ENCODE measurements around a stretch of chr12.

DNA sequence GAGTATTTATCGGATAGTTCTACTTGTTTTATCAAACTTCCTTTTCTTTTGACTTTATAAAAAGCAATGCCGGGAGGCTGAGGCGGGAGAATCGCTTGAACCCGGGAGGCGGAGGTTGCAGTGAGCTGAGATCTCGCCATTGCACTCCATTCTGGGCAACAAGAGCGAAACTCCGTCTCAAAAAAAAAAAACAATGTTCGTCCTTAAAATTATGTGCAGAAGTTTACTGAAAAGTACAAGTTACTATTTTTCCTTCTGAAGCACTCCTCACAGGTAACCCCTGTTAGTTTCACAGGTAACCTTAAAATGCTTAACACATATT, 1.2 kb upstream of the RAB35 start:
- RRBS: no CpG with 5 or more reads among the region's 10 CpGs

DNA sequence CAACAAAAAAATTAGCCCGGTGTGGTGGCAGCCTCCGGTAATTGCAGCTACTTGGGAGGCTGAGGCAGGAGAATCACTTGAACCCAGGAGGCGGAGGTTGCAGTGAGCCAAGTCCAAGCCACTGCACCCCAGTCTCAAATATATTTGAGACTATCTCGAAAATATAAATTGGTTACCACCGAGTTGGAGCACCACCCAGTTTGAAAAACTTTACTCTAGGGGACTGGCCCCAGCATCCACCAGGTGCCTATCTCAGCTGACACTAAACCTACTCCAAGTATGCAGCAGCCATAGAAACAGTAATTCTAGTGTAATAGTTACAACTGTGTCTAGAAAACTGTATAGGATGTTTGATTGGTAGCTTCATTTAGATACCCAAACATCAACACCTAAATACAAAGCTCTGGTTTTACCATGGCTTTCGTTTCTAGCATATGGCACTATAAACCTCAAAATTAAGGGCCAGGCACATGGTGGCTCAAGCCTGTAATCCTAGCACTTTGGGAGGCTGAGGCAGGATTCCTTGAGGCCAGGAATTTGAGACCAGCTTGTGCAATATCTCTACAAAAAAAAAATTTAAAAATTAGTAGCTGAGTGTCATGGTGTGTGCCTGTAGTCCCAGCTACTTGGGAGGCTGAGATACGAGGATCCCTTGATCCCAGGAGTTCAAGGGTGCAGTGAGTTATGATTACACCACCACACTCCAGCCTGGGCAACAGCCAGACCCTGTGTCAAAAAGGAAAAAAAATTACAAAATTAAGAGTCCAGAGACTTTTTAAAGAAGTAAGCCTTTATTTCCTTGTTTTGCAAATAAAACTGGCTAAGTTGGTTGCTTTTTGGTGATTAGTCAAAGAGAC, 1.6 kb upstream of the GCN1 start:
- RRBS: no CpG with 5 or more reads among the region's 7 CpGs

- RRBS: no CpG with 5 or more reads among the region's 7 CpGs
Observed at GRCh38 chr12:120199353-120199733, 1.6 kb downstream of the RPLP0 start.

DNA sequence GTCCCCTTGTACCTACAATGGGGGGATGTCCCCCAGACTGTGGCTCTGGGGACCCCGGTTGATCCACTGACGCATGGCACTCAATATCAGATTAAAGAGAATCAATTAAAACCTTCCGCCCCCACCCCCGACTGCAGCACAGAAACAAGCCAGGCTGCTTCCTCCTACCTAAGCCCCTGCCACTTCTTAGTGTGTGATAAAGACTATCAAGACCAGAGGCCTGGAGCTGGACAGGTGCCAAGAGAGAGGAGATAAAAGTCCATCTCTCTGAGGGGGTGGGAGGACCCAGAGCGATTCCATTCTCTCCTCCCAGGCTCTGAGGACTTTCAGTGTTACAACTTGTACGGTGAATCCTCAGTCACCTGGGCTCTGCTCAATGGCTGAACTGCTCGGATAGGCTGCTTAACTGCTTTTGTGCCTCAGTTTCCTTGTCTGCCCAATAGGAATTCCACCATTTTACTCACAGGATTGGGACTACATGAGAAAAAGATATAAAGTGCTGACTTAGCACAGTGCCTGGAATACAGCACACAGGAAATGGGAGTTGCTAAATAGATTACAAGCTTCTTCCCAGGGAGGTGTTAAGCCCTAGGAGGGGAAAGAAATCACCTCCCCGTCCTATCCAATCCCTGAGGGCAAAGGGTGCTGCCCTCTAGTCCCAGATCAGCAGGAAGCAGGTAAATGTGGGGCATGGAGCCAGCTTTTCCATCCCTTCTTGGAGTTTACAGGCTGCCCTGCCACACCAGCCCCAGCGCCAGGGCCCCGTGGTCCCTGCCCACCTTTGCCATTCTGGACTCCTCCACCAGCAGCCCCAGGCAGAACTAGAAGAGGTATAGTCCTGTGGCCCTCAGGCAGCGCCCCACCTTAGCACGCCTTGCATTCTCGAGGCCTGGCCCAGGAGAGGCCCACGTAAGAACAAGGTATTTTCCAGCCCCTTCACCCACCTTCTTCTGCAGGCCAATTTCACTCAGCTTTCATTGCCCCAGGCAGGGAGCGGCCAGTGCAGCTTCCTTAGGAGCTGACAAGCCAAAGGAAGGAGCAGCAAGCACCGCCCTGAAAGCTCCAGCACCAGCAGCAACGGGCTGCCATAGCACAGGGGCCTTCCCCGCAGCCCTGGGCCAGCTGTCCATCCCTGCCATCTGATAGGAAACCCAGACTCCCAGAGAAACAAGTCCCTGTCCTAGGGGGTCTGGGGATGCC, 28.6 kb upstream of the RPLP0 start:
- RRBS: 23% methylated on average over 1 of the region's 18 CpGs

DNA sequence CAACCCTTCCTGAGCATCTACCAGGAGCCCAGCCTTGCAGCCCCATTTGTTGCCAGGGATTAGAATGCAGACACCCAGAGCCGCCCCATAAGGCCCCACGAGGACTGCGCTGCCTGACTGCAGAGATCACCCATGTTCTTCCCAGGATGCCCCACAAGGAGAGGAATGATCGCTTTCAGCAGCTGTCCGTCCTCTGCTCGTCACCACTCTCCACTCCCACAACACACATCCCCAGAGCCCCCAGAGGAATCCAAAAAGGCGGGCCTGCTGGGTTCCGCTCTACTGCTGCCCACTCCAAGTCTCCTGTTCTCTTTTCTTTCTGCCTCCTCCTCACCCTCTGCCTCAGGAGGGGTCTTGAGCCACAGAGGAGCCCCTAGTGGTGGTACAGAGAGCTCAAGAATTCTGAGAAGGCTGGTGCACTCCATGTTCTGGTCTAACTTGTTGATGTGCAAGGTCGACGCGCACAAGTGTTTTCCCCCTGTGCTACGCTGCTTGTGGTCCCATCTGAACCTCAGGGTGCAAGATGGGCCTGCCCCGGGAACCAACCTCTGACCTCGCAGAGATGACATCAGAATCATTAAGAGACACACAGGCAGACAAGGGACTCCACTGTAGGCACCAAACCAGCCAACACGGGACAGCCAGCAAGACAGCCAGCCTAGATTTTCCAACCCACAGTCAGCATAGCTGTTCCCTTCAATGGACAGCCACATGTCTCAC, 30.0 kb downstream of the PXN start:
- RRBS: no CpG with 5 or more reads among the region's 15 CpGs

- RRBS: no CpG with 5 or more reads among the region's 5 CpGs
Observed at GRCh38 chr12:120240307-120241110, 25.0 kb downstream of the PXN start.

- RRBS: no CpG with 5 or more reads among the region's 12 CpGs
Observed at GRCh38 chr12:120256934-120257606, 8.5 kb downstream of the PXN start.

DNA sequence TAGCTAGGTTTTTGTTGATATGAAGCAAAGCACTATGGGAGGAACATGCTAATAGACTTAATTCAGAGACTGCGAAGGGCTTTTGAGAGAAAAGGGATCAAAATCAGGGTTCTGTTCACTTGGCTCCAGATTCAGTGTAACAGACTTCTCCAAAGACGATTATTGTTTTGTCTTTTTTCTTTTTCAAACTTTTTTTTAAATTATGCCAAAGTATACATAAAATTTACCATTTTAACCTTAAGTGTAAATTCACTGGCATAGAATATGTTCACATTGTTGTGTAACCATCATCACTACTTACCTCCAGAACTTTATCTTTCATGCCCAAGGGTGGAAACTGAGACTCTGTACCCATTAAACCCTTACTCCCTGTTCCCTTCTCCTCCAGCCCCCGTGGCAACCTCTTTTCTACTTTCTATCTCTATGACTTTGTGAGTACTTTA, 8.7 kb upstream of the SIRT4 start:
- RRBS: no CpG with 5 or more reads among the region's 3 CpGs

- RRBS: 2% methylated on average over 5 of the region's 48 CpGs
Observed at GRCh38 chr12:120369423-120370539, 817 bp upstream of the MSI1 start.

- RRBS: 55% methylated on average over 10 of the region's 37 CpGs
Observed at GRCh38 chr12:120397594-120398373, 28.8 kb upstream of the MSI1 start.

- RRBS: no CpG with 5 or more reads among the region's 15 CpGs
Observed at GRCh38 chr12:120454865-120455628, 8.8 kb downstream of the GATC start.

GRCh38 chr12:120468273-120468863, 1.2 kb downstream of the SRSF9 start:
- RRBS: 3% methylated on average over 4 of the region's 24 CpGs

- RRBS: no CpG with 5 or more reads among the region's 6 CpGs
Observed at GRCh38 chr12:120538182-120538994, 4.2 kb downstream of the RNF10 start.

DNA sequence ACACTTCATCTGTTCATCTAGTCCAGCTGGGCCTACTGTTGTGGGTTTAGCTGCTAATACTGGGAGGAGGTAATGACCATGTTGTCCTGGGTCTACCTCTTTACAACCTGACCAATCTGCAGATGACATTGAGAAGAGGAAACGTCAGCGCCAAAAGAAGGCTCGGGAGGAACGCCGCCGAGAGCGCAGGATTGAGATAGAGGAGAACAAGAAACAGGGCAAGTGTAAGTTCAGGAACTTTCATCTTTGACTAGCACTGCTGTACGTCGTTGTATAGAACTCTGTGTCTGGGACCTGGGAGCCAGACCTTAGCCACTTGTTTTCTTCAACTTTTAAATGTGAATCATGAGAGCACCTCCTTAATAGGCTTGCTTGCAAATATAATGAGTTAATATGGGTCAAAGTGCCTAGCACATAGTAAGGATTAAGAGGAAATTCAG, 15.9 kb downstream of the POP5 start:
- RRBS: no CpG with 5 or more reads among the region's 9 CpGs

DNA sequence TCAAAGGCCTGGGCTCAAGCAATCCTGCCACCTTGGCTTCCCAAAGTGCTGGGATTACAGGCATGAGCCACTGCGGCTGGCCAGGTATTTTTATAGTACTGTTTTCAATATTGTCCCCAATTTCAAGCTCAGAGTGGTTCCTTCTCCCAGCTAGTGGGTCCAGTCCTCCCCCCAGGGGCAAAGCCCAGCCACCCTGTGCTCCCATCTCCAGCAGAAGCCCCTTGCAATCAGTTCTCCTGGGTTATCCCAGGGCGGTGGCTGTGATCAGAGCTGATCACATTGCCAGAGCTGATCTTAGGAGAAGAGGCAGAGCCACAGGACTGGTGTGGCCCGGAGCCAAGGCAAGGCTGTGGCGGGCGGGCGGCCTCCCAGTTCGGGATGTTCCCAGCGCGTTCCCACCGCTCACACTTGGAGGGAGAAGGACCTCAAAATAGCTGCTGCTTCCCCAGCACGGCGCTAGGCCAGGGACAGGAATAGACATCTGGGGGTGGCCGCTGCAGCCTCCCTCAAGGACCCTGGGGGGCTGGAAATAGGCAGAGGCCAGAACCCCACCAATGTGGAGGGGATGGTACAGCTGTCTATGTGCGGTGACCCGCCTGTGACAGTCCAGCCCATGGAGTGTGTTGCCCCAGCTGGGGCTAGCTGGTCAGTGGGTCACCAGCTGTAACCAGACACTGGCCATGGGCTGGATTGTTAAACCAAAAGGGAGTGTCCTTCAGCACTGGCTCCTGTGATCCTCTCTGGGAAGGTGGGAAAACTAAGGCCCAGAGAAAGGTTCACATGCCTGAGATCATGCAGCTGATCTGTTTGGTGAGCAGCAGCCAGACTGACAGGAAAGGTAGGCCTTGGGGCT, 7.8 kb upstream of the POP5 start:
- RRBS: no CpG with 5 or more reads among the region's 15 CpGs

DNA sequence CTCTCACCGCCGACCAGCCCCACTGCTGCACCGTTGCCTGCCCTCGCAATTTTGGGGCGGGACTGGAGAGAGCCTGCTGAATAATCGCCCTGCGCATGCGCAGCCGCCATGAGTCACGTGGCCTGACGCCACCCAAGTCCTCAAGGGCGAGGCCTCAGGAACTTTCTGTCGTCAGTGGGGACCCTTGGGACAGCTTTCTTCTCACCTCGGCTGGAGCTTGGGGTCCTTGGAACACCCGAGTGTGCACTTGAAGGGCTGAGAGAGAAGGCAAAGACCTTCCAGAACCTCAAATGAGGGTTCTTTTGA, 14.6 kb upstream of the CABP1 start:
- RRBS: no CpG with 5 or more reads among the region's 15 CpGs

GRCh38 chr12:120630136-120630613, 10.3 kb upstream of the CABP1 start:
- RRBS: no CpG with 5 or more reads among the region's 12 CpGs

DNA sequence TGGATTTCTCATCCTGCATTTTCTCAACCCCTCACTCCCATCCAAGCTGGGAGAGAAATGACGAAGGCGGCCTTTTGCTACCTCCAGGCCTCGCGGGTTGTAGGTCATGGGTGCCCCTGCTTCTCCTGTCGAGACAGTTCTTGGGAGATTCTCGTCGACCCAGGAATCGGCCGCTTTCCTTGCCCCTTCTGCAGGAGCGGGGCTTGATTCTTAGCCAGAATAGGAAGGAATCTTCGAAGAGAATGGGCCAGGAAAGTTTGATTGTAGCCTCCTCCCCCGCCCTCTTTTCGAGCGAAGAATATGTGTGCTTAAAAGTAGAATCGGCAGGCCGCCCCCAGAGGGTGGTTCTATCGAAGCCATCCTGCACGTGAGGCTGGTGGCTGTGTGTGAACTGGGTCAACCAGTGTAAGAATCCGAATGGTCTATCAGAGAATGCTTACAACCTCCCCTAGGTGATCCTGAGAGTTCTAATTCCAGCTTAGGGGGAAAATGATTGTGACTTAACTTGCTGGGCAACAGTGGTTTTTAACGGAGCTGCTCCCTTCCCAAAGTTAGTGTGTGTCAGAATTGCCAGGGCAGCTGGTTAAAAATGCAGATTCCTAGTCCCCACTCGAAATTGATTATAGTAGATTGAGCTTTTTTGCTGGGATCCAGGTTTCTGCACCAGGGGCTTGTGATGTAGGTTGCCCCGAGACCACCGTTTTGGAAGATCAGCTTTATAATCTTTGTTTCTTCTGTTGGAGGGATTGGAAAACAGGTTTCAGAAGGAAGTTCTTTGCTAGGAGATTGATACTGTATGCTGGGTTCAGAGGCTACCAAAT, 1.0 kb downstream of the MLEC start:
- RRBS: no CpG with 5 or more reads among the region's 23 CpGs

DNA sequence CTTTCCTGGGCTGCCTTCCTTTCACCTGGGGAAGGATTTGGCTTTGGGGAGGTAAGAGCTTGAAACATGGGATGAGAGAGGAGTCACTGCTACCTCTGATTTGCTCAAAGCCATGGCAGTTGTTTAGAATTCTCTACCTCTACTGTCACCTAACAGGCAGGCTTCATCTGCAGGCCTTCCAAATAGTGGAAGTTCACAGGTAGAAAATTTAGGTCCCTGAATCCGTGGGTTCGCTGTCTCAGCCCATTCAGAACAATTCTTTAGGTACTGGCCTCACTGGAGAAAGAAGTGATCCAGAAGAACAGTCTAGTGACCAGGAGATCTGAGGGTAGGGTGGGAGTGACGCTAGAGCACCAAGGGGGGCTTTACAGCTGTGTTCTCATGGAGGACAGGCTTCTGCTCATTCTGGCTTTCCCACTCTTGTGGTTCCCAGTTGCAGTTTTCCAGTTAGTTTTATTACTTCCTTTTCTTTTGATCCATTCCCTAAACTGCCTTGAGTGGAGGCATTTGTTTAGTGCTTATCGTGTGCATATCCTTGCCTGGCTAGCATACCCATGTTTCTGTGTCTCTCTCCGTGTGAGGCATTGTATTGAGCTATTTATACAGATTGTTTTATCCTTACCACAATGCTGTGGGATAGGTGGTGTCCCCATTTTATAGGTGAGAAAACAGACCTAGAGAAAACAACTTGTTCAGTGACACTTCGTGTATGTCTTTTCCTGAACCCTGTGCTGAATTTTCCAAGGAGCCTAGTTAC, 3.9 kb downstream of the MLEC start:
- RRBS: no CpG with 5 or more reads among the region's 6 CpGs

DNA sequence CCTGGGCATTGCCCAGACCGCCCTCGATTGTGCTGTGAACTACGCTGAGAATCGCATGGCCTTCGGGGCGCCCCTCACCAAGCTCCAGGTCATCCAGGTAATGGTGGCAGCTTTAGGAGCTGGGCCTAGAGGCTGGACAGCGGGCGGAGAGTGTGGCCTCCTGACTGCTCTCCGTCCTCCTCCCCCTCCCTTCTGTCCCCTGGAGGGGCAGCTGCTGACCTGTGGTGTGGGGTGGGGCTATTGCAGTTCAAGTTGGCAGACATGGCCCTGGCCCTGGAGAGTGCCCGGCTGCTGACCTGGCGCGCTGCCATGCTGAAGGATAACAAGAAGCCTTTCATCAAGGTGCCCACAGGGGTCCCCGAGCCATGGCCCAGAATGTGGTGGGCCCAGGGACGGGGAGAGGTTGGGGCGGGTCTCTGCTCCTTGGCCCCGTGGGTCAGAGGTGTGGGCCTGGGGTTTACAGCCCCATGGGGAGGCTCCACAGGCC, 13.0 kb downstream of the ACADS start:
- RRBS: no CpG with 5 or more reads among the region's 16 CpGs

Data from HGPS cell (cell line).